Airway epithelial cell (primary cell): ENCODE measurements around a stretch of chr19.

- RAMPAGE, long total RNA, result no peak
Measured at GRCh38 chr19:13789182-13789428, 6.1 kb upstream of the ZSWIM4 start.

GRCh38 chr19:13830001-13831046, 35.1 kb downstream of the ZSWIM4 start:
- RAMPAGE, long total RNA, result no peak

DNA sequence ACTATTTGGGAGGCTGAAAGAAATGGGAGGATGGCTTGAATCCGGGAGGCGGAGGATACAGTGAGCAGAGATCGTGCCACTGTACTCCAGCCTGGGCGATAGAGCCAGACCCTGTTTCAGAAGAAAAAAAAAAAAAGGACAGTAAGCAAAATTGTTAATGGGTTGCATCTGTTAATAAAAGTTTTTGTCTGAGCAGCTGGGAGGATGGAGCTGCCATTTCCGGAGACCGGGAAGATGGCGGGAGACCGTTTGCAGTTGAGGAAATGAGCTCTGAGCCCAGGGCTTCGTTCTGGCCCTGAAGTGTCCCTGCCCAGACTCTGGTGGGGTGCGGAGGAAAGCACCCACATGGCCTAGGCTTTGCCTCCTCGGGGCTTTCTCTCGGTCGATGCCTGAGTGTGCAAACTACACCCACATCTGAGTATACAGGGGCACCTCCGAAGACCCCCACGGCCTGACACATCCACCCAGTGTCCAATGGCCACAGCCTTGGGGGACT, 15.6 kb upstream of the NANOS3 start:
- RAMPAGE, long total RNA, result no peak

GRCh38 chr19:14070660-14071087, 1.9 kb upstream of the MISP3 start:
- RAMPAGE, long total RNA, result no peak

- RAMPAGE, long total RNA, result no peak
Measured at GRCh38 chr19:14080523-14081767, 4.6 kb downstream of the C19orf67 start.

GRCh38 chr19:14089726-14090612, 4.4 kb upstream of the C19orf67 start:
- RAMPAGE, long total RNA, result no peak

- RAMPAGE, long total RNA, result no peak
Measured at GRCh38 chr19:14149148-14150208, 13.1 kb upstream of the ASF1B start.

GRCh38 chr19:14167437-14168225, 31.2 kb upstream of the ASF1B start:
- RAMPAGE, long total RNA, result no peak

GRCh38 chr19:14205325-14205771, 621 bp downstream of the ADGRL1 start:
- RAMPAGE, long total RNA, result no peak

- RAMPAGE, long total RNA, result no peak
Measured at GRCh38 chr19:14412519-14413286, 6.4 kb downstream of the DDX39A start.

- RAMPAGE, long total RNA, result no peak
Measured at GRCh38 chr19:14471469-14472032, 3.6 kb downstream of the PTGER1 start.

DNA sequence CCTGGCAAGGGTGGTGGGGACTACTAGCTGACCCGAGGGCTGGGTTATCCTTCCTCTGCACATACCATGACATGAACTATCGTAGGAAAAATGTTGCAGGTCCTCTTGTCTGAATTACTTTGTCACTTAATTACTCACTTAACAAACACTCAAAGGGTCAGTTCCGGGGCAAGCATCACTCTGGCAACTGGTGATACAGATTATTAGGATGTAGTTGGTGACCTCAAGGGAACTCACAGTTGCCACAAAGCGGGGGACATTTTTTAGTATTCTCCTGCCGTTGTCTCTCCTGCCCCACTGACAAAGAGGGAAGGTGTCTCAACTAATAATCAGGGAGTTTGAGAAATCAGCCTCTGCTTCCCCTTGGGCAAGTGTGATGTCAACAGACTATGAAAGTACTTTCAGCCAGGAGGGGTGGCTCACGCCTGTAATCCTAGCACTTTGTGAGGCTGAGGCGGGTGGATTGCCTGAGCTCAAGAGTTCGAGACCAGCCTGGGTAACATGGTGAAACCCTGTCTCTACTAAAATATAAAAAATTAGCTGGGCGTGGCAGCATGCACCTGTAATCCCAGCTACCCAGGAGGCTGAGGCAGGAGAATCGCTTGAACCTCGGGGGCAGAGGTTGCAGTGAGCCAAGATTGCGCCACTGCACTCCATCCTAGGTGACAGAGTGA, 10.3 kb downstream of the DNAJB1 start:
- RAMPAGE, long total RNA, result no peak

DNA sequence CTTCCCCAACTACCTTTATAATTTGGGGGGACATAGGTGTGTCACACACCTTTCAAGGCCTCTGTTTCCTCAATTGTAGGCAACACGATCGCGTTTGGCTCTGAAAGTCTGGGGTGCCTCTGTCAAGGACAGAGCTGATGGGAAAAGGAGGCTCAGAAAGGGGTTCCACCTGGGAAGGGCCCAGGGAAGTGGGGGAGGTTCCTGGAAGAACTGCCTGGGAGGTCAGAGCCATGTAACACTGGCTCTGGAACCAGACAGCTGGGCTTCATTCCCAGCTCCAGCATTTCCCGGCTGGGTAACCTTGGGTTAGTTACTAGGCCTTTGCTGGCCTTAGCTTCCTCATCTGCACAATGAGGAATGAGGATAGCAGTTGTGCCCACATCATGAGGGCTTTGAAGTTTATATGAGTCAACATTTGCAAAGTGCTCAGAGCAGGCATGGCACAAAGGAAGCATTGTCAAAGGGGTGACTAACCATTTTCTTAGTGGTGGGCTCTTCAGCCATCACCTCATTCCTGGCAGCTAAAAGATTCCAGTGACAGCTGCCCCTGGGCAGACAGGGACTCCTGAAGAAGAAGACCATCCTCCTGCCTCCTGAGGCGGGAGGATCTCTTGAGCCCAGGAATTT, 1.7 kb upstream of the DNAJB1 start:
- RAMPAGE, long total RNA, result no peak

GRCh38 chr19:14553297-14553747, 18.5 kb downstream of the NDUFB7 start:
- RAMPAGE, long total RNA, result no peak

GRCh38 chr19:14556481-14557156, 15.2 kb downstream of the NDUFB7 start:
- RAMPAGE, long total RNA, result no peak

DNA sequence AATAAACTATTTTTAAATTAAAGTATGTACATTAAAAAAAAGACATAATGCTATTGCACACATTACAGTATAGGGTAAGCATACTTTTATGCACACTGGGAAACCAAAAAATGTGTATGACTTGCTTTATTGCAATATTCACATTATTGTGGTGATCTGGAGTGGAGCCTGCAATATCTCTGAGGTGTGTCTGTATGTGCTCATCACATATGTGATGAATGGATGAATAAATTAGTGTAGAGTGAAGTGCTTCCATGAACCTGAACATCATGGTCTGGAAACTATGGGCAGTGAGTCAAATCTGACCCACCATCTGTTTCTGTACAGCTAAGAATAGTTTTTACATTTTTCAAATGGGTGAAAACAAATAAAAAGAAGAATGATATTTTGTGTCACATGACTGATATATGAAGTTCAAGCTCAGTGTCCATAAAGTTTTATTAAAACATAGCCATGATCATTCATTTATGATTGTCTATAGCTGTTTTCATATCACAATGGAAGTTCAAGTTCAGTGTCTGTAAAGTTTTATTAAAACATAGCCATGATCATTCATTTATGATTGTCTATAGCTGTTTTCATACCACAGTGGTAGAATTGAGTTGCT, 42.5 kb downstream of the ZNF333 start:
- RAMPAGE, long total RNA, result no peak

GRCh38 chr19:14758829-14759344, 19.5 kb downstream of the ADGRE2 start:
- RAMPAGE, long total RNA, result no peak

DNA sequence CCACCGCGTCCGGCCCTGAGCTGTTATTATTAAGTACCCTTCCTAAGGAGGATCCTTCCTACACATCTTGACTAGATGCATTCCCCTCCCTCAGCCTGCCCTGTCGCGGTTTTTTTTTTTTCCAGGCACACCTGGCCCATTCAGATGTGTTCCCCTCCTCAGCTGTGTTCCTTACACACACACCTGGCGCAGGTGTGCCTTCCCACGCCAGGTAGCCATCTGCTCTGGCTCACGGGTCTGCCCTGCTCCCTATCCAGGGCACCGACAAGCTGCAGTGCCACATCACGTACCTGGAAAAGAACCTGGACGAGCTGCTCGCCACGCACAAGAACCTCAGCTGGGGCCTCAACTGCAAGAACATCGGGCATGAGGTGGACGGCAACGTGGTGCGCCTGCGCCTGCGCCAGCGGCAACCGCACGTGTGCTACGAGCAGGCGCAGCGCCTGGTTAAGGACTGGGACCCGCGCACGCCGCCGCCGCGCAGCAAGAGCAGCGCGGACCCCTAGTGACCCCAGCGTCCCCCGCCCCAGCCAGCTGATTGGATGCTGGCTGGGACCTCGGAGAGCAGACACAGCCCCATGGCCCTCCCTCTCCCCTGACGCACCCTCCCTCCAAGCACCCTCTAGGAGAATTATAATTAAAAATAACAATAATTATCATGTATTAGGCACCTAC, 12.2 kb downstream of the CCDC105 start:
- RAMPAGE, long total RNA, result no peak

- RAMPAGE, long total RNA, result no peak
Measured at GRCh38 chr19:15118058-15118610, 7.5 kb downstream of the ILVBL start.

- RAMPAGE, long total RNA, result no peak
Measured at GRCh38 chr19:15159776-15160716, 34.5 kb upstream of the ILVBL start.